AG09309 (cell line): ENCODE data around the gene IL36G.

DNA sequence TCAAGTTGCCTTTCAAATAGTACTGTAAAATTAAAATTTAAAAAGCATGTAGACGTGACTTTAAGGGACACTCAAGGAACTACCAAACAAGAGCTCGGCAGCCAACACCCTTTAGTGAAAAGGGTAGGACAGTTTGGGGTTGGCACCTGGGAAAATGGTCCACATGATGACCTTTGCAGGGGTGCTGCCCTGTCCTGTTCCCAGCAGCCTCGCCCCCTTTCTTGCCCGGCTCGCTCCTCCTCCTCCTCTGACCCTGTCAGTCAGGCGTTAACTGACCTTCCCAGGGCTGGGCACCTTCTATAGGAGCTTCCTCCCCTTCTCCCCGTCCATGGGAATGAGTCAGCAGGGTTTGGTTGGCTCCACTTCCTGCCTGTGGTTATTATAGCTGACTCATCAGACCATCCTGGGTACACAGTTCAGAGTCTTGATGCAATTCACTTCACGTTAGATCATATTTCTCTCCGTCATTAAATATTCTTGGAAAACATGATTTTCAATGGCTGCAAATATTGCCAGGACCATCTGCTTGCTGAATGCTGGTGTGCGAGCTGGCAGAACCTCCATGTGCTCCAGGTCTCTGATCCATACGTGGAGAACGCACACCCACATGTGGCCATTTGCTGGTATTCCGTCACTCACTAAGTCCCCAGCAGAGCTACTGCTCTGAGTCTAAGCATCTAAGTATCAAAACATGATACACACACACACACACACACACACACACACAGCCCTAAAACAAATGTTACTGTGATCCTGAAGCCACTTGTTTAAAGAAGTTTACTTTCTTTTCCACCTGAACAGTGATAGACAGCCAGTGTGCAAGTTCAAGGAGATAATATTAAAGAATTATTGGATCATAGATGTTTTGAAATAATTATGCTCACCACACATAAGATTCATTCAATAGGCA, 185.0 kb downstream of the ANAPC1 start:
- RRBS = no CpG with 5 or more reads among the region's 13 CpGs

DNA sequence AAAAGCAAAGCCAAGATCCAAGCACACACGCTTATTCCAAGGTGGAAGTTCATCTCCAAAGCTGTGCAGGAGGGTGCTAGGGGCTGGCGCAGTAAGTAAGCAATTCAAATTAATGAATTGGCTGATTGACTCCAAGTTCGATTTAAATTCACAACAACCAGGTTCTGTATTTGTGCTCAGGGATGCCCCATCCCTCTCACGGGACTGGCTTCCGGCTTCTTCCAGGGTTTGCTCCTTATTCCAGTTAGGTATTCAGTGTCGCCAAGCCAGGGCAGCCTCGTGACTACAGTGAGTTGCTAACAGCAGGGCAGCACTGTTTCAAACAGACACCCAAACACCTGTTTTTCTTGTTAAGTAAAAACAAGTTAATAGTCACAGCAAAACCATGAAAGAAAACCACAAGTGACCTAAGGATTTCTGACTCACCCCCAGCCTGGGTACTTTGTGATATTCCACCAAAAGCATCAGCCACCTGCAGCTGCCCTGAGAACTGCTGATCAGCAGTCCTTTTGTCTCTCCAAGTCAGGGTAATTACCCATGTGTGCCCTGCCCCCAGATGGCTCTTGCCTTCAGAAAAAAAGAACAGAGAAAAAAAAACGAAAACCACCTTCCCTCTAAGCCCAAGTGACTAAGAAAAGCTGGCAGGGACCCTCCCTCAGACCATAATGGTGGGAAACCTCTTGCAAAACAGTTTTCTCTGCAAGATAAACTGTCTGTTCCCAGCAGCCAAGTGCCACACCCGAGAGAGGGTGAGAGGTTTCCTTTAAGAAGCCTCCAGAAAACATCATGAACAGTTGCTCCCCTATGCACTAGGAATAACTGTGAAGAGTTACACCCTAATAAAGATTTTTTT, 178.2 kb downstream of the ANAPC1 start:
- RRBS = no CpG with 5 or more reads among the region's 9 CpGs

- RRBS = no CpG with 5 or more reads among the region's 3 CpGs
These were observed 8.1 kb downstream of the MERTK start for GRCh38 chr2:111906435-111906960.

DNA sequence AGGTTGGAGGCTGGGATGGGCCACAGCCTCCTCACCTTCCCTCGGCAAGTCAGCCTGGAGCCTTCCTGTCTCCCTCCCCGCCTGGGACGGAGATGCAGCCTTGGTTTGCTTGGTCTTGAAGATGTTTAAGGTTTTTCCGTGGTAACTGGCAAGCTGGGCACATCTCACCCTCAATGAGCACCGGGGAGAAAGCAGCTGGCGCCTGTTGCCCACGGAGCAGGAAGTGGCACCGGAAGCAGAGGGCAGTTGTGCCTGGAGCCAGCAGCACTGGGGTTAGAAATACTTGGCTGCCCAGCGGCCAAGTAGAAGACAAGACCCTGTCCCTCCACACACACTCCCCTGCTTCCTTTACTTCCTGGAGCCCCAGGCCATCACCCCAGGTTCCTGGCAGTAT, 17.3 kb downstream of the FBLN7 start:
- RRBS = 85% methylated on average over 4 of the region's 9 CpGs

- RRBS = no CpG with 5 or more reads among the region's 30 CpGs
These were observed 21.2 kb downstream of the FBLN7 start for GRCh38 chr2:112159373-112159890.

- RRBS = no CpG with 5 or more reads among the region's 10 CpGs
These were observed 12.0 kb downstream of the TTL start for GRCh38 chr2:112493796-112494480.

DNA sequence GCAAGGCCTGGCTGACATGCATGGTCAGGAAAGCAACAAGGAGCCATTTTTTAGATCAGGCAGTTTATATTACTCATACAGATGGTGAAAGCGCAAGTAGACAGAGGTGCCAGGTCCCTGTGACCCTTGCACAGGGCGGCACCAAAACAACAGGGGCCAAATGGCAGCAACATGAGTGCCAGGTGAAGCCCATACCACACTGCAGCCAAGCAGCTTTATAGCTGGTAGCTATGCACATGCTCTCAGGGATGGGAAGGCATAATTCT, 22.2 kb downstream of the CHCHD5 start:
- RRBS = no CpG with 5 or more reads among the region's 2 CpGs

GRCh38 chr2:112666565-112666886, 20.8 kb downstream of the SLC20A1 start:
- RRBS = no CpG with 5 or more reads among the region's 4 CpGs

GRCh38 chr2:112833345-112833708, 3.3 kb downstream of the IL1B start:
- RRBS = no CpG with 5 or more reads among the region's 8 CpGs

- RRBS = no CpG with 5 or more reads among the region's 3 CpGs
These were observed 9.2 kb upstream of the IL37 start for GRCh38 chr2:112901682-112902299.

- RRBS = no CpG with 5 or more reads among the region's 6 CpGs
These were observed at the start of gene IL36G for GRCh38 chr2:112977684-112978161. Gene IL36G, plus strand, starts transcription at chr2:112978006.

DNA sequence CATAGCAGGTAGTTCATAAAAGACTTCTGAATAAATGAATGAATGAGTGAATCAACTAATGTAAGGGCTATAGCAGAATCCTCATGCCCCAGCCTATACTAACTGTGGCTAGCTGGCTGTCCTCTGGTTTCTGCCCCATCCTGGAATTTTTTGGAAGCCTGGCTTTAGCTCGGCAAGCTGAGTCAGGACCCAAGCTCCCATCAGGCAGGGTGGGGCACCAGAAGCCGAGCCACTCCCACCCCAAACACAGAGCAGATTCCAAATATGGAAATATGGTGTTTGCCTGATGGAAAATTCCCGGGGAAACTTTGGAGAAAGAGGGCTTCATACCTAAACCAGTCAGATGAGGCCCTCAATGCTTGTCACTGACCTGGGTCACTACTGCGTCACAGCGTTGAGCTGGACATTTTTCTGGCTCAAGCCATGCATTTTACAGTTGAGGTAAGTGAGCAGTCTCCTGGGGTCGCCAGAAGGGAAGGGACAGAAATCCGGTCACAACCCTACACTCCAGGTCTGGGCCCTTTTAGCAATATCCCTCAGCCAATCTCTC, 37.5 kb downstream of the PSD4 start:
- RRBS = no CpG with 5 or more reads among the region's 7 CpGs

DNA sequence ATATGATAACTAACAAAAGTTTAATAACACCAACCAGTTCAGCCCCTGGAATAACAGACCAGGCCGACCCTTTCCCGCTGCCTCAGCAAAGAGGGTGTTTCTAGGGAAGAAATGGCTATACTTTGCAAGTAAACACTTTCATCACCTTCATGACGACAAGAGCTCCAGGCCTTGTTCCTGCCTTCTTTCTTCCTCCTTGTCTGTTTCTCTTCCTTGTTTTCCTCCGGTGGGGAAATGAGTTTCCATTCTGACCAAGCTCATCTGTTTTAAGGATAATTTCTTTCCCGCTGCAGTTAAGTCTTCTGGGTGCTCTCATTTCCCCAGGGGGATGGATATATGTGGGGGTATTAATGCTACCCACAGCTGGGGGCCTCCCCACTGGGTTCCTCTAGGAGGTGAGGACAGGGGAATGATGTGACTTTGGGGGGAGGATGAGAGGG, 38.0 kb downstream of the PSD4 start:
- RRBS = no CpG with 5 or more reads among the region's 5 CpGs

DNA sequence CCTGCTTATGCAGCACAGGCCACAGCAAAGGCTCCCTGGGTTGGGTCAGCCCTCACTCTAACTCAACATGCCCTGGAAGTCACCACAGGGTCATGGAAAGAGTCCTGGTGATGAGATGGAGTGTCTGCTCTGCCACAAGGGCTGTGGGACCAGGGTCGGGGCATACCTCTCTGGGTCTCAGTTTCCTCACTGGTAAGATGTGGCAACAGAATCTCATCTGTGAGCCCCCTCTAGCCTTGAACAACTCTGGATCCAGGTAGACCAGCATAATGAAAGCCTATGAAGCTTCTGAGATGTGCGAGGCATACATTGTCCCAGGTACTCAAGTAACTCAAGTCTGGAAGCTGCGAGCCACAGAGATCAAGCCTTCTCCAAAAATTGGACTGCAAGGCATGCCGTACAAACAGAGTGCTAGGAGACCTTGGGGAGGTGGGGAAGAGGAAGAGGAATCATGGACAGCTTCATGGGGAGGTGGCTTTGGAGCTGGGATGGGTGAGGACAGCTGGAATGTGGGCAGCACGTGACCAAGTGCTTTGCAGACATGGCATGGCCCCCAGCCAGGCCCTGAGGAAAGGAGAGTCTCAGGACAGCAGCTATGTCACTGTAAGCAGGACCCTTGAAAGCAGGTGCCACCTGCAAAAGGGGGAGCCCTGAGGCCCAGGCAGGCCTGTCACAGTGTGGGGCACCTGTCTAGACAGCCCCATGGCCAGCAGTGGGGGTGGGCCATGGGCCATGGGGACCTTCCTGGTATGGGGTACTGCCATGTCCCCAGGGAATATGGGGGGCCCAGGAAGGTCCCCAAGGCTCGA, 10.3 kb downstream of the PAX8 start:
- RRBS = no CpG with 5 or more reads among the region's 6 CpGs

DNA sequence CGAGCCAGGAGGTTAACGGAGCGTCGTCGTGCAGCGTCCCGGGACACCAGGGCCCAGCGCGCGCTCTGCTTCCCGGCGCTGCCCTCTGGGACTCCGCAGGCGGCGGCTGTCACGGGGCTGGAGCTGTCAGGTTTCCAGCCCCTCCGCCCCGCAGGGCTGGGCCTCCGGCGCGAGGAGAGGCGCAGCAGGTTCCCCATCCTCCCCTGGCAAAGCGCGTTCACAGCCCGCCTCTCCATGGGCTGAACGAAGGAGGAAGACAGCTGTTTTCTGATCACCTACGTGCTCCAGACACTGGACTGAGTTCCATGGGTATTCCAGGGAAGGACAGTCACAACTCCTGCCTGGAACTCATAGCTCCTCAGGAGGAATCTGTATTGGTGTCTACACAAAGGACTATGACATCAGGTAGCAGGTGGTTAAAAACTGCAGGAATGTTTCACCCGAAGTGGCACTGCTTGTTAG, 12.6 kb upstream of the PAX8 start:
- RRBS = 42% methylated on average over 8 of the region's 28 CpGs

GRCh38 chr2:113583273-113584230, 43.5 kb upstream of the RABL2A start:
- RRBS = 2% methylated on average over 7 of the region's 70 CpGs

- RRBS = no CpG with 5 or more reads among the region's 4 CpGs
These were observed 8.2 kb upstream of the ACTR3 start for GRCh38 chr2:113881707-113882031.

GRCh38 chr2:113957282-113957740, 67.4 kb downstream of the ACTR3 start:
- RRBS = no CpG with 5 or more reads among the region's 3 CpGs

- RRBS = no CpG with 5 or more reads among the region's 5 CpGs
These were observed 1.0 kb downstream of the CCDC93 start for GRCh38 chr2:118012916-118013170.